SK-MEL-5 (cell line): ENCODE data around the gene RNF125.

RAMPAGE:
- cytosol, long total RNA = start-site peak on the plus strand at chr18:32018509-32018969, 997 and 1,272 reads in 2 replicates
- long total RNA = start-site peak on the plus strand at chr18:32018616-32019000, 331 and 315 reads in 2 replicates
- nucleus, long total RNA = start-site peak on the plus strand at chr18:32018662-32018744, 84 and 73 reads in 2 replicates; start-site peak on the plus strand at chr18:32018767-32018860, 27 and 34 reads in 2 replicates
These were observed at the start of gene RNF125 for GRCh38 chr18:32018032-32019205. RNF125 (plus strand) TSS chr18:32018825.

RAMPAGE:
- cytosol, long total RNA = no peak
- long total RNA = no peak
- nucleus, long total RNA = no peak
These were observed 80.9 kb downstream of the MEP1B start for GRCh38 chr18:32270681-32271169.

DNA sequence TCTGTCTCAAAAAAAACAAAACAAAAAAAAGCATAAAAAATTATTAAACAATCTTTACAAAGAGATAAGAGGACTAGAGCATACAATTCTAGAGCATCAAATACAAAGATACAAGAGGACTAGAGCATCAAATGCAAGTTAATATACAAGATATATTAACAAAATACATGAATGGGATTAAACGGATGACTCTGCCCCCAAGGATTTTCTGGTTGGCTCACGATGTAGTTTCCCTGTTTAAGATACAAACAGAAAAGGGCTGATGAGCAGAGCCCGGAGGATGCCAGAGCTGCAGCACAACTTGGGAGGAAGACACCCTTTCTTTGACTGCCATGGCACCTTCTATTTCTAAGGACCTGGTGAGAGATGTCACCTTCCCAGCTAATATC, 93.7 kb downstream of the MEP1B start:
RAMPAGE:
- cytosol, long total RNA = no peak
- long total RNA = no peak
- nucleus, long total RNA = no peak

DNA sequence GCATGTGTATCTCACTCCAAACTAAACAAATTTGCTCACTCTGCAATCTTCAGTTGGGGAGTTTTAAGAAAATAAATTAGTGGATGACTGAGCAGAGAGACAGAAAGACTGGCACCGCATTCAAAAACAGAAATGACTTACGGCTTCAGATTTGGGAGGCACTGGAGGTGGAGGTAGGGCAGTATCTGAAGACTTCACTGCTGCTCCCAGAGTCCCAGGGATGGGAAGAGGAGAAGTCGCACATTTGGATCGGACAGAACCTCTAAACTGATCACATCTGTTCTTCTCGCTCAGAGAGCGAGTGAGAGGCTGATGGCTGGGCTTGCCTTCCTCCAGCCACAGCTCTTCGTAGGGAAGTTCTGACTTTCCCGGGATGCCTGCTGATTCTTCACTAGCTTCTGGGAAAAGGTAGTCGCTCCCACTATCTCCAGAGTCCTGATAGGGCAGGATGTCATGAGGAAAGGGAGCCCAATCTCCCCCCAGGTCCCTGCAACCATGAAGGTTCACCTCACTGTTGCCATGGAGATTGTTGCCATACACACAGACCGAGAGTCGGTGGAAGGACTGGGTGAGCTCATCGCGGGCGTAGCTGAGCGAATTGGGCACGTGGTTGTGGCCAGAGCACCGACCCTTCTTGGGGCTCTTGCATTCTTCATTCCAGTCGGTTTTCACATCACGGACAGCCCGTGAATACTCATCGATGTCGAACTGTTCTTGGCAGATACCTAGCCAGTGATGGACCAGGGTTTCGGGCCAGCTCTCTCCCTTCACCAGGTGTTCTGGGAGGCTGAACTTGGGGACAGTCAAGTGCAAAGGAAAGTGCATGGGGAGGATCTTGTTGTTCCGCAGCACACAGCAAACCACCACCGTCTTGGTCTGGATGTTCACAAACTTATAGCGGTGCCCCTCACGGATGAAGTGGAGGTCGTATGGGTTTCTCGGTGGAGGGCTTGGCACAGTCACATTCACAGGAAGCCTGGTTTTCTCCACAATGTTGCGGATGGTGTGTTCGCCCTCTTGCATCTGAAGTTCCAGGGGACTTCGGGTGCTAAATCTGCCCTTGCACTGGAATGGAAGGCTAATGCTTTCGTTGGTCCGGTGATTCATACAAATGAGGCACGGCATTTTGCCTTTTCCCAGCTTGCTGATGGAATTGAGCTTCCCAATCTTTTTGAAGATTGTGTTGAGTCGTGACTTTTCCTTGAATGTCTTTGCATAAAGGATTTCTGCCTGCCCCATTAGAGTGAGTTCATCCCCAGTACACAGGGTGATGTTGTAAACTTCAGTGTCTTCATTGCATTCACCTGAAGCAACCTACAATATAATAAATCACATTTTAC, 97.5 kb downstream of the MEP1B start:
RAMPAGE:
- cytosol, long total RNA = no peak
- long total RNA = no peak
- nucleus, long total RNA = no peak

DNA sequence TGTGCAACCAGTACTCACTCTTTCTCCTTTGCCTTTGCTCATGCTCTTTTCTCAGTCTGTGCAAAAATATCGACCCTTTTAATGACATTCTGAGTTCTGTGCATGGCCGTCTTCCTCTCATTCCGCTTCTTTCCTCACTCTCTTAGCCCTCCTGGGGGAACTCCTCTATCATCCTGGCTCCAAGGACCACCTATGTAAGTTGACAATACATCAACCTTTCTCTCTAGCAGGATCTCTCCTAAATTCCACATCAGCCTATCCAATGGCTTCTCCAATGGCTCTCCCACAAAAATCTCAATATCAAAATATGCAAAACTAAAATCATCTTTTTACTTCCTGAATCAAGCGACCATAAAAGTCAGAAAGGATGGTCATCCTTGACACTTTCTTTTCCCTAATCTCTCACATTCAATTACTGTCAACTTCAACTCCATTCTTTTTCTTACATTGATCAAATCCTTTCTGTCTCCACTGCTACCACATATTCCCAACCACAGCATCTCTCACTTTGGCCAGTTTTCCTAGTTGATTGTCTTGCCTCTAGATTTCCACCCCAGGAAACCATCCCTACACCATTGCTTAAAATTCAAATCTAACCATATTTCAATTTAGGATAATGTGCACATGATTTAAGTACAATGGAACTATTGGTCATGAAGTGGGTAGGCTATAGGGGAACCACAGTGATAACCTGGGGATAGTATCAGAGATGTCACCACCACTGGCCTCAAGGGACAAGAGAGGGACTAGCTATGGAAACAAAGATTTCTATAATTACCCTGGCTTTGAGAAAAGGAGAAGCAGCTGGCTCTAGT, 131.7 kb downstream of the MEP1B start:
RAMPAGE:
- cytosol, long total RNA = no peak
- long total RNA = no peak
- nucleus, long total RNA = no peak

DNA sequence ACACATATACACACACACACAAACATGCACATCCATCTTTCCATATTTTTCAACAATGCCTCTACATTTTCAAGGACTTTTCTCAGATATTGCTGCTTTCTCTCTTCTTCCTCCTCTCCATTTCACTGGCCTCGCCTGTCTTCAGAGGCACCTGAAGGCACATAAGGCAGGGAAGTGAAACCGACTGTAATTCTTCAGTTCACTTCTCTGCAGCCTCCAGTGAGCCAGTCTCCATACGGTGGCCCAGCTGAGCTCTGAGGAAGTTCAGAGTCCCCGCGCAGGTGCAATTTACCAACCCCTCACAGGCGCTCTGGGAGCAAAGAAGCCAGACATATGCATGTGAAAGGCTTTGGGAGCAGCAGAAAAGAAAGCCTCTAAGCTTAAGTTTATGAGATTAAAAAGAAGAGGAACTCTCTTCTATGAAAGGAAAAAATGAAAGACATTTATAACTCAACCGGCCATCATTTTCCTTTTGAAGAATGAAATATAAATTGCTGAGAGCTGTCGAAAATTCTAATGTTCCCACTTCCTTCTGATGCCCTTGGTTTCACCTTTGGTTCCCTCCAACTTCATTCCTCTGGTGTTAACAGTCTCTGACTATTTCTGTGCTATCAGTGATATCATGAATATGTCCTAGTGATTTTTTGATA, 12.3 kb downstream of the KLHL14 start:
RAMPAGE:
- cytosol, long total RNA = no peak
- long total RNA = no peak
- nucleus, long total RNA = no peak

GRCh38 chr18:32998814-32999213, 226.0 kb upstream of the KLHL14 start:
RAMPAGE:
- cytosol, long total RNA = no peak
- long total RNA = no peak
- nucleus, long total RNA = no peak

DNA sequence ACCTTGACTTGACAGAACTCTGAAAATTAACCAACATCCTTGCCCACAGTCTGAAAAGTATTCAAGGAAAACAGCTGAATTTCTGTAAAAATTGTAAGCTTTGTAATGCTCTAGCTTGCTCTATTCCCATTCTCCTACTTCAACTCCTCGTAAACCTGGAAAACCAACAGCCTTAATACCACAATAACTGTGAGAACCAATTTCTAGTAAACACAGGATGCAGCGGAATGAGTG, 241.1 kb upstream of the KLHL14 start:
RAMPAGE:
- cytosol, long total RNA = no peak
- long total RNA = no peak
- nucleus, long total RNA = no peak

DNA sequence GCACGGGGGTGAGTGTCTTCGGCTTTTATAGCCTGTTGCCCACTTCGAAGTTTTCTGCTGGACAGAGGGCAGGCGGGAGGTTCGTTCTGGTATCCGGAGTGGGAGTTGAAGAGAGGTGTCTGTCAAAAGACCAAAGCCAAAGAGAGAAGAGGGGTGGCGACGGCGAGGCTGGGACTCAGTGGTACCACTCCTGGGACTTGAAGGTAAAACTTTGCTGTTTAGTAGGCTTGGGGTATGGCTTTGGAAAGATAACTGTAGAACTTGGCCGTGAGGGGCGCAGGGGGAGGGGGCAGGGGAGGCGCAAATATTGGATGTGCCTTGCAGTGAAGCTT, 215.7 kb upstream of the DTNA start:
RAMPAGE:
- cytosol, long total RNA = no peak
- long total RNA = no peak
- nucleus, long total RNA = no peak

GRCh38 chr18:34772871-34773306, 62.8 kb downstream of the DTNA start:
RAMPAGE:
- cytosol, long total RNA = no peak
- long total RNA = no peak
- nucleus, long total RNA = no peak

GRCh38 chr18:34817881-34818566, 107.9 kb downstream of the DTNA start:
RAMPAGE:
- cytosol, long total RNA = no peak
- long total RNA = no peak
- nucleus, long total RNA = no peak

GRCh38 chr18:34909709-34910383, 131.4 kb upstream of the MAPRE2 start:
RAMPAGE:
- cytosol, long total RNA = no peak
- long total RNA = no peak
- nucleus, long total RNA = no peak

RAMPAGE:
- cytosol, long total RNA = no peak
- long total RNA = no peak
- nucleus, long total RNA = no peak
These were observed 63.1 kb upstream of the MAPRE2 start for GRCh38 chr18:34977908-34978742.

RAMPAGE:
- cytosol, long total RNA = no peak
- long total RNA = no peak
- nucleus, long total RNA = no peak
These were observed 754 bp downstream of the MAPRE2 start for GRCh38 chr18:35041961-35042372.

GRCh38 chr18:35344950-35346075, 1.1 kb upstream of the ZNF24 start:
RAMPAGE:
- cytosol, long total RNA = no peak
- long total RNA = no peak
- nucleus, long total RNA = no peak

DNA sequence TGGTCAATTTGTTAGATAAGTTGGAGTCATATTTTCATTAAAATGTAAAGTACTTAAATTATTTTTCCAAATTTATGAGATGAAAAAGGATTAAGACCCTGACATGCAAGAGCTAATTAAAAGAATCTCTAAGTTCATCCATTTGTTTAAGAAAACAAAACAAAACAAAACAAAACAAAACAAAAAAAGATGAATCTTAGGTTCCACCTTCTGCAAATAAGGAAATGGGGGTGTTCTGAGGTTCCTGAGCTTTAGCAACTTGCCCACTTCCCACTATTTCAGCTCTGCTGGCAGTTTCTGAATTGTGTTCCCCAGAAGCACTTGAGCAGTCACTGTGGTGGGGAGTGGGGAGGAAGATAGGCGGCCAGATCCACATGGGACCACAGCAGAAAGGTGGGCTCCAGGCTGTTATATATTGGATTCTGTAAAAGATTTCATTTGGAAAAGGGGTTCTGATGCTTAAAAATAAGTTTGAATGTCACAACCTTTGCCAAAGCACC, 20.3 kb downstream of the INO80C start:
RAMPAGE:
- cytosol, long total RNA = no peak
- long total RNA = no peak
- nucleus, long total RNA = no peak

DNA sequence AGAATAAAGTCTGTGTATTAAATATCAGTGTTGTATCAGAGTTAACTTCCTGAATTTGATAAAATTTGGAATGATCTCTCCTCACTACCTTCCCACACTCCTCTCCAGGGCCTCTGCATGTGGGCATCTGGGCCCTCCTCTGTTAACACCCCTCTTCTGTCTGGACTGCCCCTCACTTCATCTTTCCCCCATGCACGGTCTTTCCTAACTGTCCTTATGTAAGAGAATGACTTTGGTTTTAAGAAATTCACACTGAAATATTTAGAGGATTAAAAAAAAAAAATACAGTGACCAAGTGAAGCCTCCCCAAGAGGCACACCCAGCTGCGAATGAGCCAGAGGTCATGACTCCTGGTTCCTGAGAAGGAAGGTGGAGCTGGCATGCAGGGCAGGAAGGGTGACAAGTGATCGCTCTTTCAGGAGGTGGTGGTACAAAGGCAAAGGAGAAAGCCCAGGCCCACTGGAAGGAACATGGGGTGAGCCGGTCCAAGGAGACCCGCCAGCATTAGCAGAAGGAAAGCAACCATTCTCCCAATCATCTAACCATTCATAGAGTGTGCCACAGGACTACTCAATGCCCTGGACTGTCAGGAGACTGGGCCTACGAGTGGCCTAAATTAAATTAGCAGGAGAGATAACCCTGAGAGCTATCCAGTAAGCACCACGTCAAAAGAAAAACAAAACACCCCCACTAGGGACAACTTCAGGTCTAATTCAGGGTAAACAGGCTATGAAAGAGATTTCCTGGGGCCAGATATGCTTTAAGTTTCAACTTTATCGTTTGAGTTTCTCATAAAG, 7.8 kb downstream of the INO80C start:
RAMPAGE:
- cytosol, long total RNA = no peak
- long total RNA = no peak
- nucleus, long total RNA = no peak

RAMPAGE:
- cytosol, long total RNA = no peak
- long total RNA = no peak
- nucleus, long total RNA = no peak
These were observed 26.4 kb upstream of the INO80C start for GRCh38 chr18:35523813-35524824.

DNA sequence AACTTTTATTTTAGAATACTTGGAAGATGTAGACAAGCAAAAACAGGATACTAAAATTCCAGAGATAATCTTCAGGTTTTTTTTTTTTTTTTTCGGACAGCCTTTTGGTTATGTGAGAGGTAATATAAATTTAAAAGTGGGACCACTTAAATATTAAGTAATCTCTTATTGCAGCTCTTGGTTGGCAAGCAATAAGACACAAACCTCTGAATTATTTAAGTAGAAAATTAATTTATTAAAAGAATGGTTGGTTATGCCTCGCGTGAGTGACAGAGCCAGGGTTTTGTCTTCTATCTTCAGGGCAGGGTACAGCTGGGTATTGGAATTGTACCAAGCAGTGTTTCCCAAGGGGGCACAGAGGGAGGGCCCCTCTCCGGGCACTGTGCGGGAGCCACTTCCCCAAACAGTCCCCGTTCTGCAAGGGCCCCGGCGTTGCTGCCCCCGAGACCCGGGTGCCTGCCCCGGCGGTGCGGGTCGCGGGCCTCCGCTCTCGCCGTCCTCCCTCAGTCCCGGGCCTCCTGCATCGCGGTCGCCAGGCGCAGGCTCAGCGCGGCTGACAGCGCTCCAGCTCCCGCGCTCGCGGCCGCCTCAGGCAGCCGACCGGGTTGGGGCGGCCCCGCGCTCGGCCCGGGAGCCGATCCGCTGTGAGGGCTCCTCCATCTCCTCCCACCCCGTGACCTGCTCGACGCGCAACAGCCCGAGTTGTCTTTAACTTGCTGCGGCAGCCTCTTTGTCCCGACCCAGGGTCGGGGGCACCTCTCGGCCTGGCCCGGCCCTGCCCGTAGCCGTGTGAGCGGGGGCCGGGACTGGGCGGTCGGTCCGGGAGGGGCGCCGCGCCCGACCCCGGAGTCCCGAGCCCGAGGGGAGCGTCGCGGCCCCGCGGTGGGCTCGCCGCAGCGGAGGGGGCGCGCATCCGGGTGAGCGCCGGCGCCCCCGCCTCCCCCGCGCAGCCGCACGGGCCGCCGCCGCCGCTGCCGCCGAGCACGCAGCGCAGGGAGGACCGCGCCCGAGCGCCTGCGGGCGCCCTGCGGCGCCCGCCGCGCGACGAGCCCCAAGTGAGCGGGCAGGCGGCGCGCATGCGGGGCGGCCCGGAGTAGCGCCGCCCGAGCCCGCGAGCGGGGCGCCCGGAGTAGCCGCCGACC, 652 bp upstream of the GALNT1 start:
RAMPAGE:
- cytosol, long total RNA = no peak
- long total RNA = no peak
- nucleus, long total RNA = no peak

DNA sequence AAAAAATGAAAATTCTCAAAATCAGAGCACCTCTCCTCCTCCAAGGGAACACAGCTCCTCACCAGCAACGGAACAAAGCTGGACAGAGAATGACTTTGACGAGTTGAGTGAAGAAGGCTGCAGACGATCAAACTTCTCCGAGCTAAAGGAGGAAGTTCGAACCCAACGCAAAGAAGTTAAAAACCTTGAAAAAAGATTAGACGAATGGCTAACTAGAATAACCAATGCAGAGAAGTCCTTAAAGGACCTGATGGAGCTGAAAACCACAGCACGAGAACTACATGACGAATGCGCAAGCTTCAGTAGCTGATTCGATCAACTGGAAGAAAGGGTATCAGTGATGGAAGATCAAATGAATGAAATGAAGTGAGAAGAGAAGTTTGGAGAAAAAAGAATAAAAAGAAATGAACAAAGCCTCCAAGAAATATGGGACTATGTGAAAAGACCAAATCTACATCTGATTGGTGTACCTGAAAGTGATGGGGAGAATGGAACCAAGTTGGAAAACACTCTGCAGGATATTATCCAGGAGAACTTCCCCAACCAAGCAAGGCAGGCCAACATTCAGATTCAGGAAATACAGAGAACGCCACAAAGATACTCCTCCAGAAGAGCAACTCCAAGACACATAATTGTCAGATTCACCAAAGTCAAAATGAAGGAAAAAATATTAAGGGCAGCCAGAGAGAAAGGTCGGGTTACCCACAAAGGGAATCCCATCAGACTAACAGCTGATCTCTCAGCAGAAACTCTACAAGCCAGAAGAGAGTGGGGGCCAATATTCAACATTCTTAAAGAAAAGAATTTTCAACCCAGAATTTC, 47.3 kb downstream of the GALNT1 start:
RAMPAGE:
- cytosol, long total RNA = no peak
- long total RNA = no peak
- nucleus, long total RNA = no peak